Thoracic aorta (tissue), 1 donor: ENCODE results near the genes OR1M1, OR7G3, OR7D2, PIN1 and RDH8.

- RAMPAGE, long total RNA, result no peak
Observed at GRCh38 chr19:8512908-8513370, 1.0 kb downstream of the ZNF414 start.

- RAMPAGE, long total RNA, result no peak
Observed at GRCh38 chr19:8611976-8612310, 1.4 kb upstream of the ADAMTS10 start.

DNA sequence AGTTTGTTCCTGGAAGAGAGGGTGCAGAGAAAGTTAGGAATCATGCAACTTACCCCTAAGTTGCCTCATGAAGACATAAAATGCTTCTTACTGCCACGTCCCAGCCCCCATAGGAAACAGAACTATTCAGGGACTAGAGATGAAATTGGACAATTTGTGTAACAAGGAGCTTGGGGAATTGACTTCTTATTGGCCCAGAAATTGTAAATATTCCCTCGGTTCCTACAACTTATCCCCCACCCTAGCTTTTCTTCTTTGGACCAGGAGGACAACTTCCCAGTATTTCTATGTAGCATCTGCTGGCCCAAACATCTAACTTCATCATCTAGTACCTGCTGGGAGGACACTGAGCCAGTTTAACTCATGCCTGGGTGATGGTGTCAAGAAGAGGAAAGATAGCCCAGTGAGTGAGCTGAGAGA lies at the start of gene OR1M1:
TSS of gene OR1M1 (plus strand) at position 307 of the 420 bp plus-strand sequence.
- RAMPAGE, long total RNA, result no peak

DNA sequence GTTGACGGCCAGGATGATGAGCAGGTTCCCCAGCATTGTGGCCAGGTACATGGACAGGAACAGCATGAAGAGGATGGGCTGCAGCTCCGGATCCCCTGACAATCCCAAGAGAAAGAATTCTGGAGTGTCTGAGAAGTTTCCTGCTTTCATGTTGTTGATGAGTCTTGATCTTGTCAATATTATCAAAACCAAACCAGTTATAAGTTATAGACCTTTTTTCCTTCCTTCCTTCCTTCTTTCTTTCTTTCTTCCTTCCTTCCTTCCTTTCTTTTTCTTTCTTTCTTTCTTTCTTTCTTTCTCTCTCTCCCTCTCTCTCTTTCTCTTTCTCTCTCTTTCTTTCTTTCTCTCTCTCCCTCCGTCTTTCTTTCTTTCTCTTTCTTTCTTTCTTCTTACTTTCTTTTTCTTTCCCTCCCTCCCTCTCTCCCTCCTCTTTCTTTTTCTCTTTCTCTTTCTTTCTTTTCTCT lies at the start of gene OR7G3:
TSS of gene OR7G3 (minus strand) at position 150 of the 464 bp plus-strand sequence.
- RAMPAGE, long total RNA, result no peak

DNA sequence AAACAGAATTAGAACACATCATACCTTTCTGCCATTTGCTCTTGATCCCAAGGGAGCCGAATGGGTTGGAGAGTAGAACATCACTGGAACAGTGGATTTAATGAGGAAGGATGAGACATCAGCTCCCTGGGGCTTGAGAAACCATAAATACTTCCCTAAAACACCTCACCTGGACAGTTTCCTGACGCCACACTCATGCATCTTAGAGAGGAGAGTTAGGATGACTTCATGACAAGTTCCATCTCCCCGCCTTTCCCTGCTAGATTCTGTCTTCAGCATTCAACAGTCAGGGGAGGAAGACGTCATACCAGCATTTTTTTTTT lies at the start of gene OR7D2:
TSS of gene OR7D2 (plus strand) at position 188 of the 323 bp plus-strand sequence.
- RAMPAGE, long total RNA, result no peak

- RAMPAGE, long total RNA, result no peak
Observed at GRCh38 chr19:9423119-9423497, 12.3 kb downstream of the ZNF266 start.

DNA sequence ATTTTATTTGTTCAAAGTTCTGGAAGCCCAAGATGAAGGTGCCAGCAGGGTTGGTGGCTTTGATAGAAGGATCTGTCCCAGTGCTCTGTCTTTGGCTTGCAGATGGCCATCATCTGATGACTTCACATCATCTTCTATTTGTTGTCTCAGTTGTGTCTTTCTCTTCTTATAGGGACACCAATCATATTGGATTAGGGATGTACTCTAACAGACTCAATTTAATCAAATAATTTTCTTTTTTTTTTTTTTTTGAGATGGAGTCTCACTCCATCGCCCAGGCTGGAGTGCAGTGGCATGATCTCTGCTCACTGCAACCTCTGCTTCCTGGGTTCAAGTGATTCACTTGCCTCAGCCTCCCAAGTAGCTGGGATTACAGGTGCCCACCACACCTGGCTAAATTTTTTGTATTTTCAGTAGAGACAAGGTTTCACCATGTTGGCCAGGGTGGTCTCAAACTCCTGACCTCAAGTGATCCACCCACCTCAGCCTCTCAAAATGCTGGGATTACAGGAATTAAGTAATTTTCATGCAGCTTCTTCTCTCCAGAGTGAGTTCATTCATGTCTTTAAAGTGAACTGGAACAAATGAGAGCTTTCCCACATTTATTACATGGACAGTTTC lies 10.6 kb downstream of the ZNF426 start:
- RAMPAGE, long total RNA, result no peak

DNA sequence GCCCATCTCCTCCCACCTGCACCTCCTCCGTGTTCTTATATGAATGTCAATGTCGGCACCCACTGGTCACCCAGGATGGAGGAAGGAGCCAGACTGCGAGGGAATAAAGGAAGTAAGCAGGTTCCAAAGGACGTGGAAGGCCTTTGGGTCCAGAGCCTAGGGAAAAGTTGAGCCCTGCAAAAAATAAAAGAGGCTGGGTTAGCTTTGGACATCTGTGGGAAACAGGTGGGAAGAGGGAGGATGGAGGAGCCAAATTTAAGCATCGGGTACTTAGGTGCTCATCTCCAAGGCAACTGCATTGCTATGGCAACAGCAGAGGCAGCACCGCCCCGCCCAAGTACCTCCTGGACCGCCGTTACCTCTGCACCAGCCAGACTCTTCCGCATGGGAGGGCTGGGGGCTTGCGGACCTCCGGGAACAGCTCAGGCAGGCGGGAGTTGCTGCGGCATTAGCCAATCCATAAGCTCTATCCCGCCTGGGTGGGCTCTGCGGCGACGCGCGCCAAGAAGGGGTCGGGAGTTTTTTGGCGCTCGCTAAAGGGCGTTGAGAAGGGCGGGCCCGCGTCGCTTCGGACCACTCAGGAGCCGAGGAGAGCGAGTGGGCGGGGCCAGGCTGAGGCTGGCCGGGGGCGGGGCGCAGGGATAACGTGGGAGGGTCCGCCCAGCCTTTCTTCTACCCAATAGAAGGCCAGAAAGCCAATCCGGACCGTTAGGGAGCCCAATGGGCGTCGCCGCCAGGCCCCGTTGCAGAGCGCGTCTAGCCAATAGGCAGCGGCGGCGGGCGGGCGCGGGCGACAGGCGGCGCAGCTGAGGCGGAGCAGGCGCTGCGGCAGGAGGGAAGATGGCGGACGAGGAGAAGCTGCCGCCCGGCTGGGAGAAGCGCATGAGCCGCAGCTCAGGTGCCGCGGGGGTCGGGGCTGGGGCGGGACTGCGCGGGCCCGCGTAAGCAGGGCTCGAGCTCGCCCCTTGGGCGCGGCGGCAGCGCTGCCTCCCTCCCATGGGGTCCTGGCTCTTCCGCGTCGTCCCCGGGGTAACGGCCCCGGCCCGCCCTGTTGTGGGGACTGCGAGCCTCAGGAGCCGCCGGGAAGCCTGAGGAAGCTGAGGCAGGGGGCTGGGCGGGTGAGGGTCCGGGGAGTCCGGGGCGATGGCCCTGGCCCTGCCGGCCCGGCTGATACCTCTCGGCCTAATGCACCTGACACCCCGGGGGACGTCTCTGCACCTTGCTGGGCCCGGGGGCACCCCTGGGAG lies at the start of gene PIN1:
TSS of gene PIN1 (plus strand) at position 814 of the 1,247 bp plus-strand sequence.
- RAMPAGE, long total RNA, result start-site peak on the plus strand centred at position 823 of the sequence, 25 bp wide, 446 reads

DNA sequence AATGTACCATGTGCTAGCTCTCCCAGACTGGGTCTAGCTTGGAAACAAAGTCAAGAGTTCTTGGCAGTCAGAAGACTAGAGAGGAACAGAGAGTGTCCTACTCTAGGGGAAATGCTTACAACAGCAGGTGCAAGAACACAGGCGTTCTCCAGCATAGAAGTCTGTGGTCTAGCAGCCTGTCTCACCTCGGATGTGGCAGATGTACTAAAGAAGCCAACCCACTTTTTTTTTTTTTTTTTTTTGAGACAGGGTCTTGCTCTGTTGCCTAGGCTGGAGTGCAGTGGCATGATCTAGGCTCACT lies 31.1 kb downstream of the PIN1 start:
- RAMPAGE, long total RNA, result no peak

GRCh38 chr19:9966404-9967102 lies 30.2 kb upstream of the OLFM2 start:
- RAMPAGE, long total RNA, result no peak

DNA sequence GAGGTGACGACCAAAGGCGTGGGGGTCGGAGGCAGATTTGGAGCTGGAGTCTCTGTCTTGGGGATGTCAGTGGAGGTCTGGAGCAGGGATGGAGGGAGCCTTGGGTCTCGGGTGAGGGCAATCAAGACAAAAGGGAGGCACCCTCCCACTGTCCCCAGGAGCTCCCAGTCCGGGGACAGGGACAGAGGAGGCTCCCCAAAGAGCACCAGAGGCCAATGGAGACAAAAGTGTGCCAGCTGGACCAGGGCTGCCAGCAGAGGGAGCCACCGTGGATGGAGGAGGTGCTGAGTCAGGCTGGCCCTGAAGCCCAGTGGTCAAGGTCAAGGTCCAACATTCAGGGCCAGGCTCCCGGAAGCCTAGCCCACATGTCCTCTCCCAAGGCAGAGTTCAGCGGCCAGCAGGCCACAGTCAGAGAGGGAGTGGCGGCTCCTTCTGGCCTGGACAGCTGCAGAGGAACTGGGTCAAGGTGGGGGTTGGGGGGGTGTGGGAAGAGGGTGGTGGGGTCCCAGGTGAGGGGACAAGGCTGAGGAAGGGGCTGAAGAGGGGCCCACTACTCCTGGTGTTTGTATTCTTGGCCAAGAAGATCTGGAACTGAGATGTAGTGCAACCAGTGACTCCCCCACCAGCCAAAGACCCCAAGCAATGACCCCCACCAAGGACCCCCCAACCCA lies 8.4 kb downstream of the COL5A3 start:
- RAMPAGE, long total RNA, result no peak

GRCh38 chr19:10013246-10013767 lies at the start of gene RDH8:
Gene RDH8, plus strand, starts transcription at chr19:10013483.
- RAMPAGE, long total RNA, result no peak

GRCh38 chr19:10070571-10071595 lies 15.2 kb upstream of the SHFL start:
- RAMPAGE, long total RNA, result no peak

DNA sequence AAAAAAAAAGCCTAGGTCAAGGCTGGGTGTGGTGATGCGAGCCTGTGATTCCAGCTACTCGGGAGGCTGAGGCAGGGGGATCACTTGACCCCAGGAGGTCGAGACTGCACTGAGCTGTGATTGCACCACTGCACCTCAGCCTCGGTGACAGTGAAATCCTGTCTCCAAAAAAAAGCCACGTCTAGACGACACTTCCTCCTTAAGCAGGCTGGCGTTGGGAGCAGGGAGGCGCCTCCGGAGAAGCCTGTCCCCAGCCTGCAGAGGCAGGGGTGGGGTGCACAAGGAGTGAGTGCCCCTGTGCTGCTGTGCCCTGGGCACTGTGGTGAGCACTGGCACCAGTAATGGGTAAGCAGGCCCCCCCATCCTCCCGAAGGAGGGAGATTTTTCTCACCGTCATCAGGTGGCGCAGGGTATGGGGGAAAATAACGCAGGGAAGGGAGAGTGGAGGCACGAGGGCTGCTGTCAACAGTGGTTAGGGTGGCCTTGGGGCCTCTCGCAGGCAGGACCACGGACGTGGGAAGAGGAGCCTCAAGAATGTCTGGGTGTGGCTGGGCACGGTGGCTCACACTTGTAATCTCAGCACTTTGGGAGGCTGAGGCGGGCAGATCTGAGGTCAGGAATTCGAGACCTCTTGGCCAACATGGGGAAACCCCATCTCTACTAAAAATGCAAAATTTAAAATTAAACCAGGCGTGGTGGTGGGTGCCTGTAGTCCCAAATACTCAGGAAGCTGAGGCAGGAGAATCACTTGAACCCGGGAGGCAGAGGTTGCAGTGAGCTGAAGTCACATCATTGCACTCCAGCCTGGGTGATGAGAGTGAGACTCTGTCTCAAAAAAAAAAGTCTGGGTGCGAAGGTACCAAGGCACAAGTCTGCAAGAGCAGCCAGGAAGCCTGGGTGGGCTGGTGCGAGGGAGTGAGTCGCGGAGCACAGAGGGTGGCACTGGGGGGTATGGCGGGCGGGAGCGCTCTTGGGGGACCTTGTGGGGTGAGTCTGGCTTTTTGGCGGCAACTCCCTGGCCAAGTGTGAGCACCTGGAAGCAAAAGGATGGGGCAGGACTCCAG lies 950 bp downstream of the P2RY11 start:
- RAMPAGE, long total RNA, result no peak

GRCh38 chr19:10175264-10175933 lies 19.4 kb downstream of the DNMT1 start:
- RAMPAGE, long total RNA, result no peak

GRCh38 chr19:10269309-10270218 lies 1.4 kb upstream of the ICAM1 start:
- RAMPAGE, long total RNA, result no peak

DNA sequence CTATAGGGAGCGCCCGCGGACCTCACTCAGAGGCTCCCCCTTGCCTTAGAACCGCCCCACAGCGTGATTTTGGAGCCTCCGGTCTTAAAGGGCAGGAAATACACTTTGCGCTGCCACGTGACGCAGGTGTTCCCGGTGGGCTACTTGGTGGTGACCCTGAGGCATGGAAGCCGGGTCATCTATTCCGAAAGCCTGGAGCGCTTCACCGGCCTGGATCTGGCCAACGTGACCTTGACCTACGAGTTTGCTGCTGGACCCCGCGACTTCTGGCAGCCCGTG lies 671 bp downstream of the ICAM4 start:
- RAMPAGE, long total RNA, result no peak

DNA sequence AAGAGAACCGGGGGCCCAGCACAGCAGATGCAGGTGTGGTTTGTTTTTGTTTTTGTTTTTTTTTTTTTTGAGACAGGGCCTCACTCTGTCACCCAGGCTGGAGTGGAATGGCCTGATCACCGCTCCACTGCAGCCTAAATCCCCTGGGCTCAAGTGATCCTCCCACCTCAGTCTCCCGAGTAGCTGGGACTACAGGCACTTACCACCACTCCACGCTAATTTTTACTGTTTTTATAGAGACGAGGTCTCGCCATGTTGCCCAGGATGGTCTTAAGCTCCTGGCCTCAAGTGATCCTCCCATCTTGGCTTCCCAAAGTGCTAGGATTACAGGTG lies 6.0 kb downstream of the FDX2 start:
- RAMPAGE, long total RNA, result no peak

- RAMPAGE, long total RNA, result no peak
Observed at GRCh38 chr19:10332762-10332954, 671 bp downstream of the RAVER1 start.

GRCh38 chr19:10515637-10516351 lies 1.5 kb downstream of the S1PR5 start:
- RAMPAGE, long total RNA, result no peak